ENCODE results near the genes NLK, SARM1 and BLTP2.

- PRO-cap, result no peak
Measured at GRCh38 chr17:27646841-27647484, 16.0 kb downstream of the LGALS9 start.

DNA sequence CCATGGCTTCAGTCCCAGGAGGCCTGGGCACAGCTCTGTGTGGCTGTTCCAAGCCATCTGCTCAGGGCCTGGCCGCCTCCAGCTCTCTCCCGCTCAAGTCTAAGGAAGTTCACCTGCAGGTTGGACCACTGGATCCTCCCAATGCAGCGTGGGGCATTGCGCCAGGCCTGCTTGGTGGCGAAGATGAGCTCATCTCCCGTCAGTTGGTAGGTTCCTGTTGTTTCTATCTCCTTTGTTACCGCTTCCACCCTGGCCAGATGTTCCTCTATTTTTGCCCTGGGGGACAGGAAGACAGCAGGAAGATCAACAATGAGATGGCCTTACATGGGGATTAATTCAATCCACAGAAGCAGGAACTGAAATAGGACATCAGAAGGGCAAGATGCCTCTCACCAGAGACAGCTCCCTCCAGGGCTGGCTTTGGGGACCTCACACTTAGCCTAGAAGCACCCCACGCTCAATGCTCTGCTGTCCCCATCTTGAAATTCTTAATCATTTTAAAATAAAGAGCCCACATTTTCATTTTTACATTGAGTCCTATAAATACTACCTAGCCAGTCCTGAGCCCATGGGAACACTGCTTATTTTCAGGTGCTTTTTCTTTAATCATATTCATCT is 17.4 kb downstream of the NOS2 start:
- PRO-cap, result no peak

GRCh38 chr17:27807970-27808578 is 7.7 kb upstream of the NOS2 start:
- PRO-cap, result no peak

- PRO-cap, result unidirectional peak, plus-strand start at chr17:28041701; unidirectional peak, plus-strand start at chr17:28041758; bidirectional peak, plus-strand start at chr17:28041970, minus-strand start at chr17:28041969
Measured at GRCh38 chr17:28041540-28042258, 778 bp upstream of the NLK start.

GRCh38 chr17:28042259-28042755 is at the start of gene NLK:
TSS of gene NLK (plus strand) at chr17:28042677.
- PRO-cap, result no peak

DNA sequence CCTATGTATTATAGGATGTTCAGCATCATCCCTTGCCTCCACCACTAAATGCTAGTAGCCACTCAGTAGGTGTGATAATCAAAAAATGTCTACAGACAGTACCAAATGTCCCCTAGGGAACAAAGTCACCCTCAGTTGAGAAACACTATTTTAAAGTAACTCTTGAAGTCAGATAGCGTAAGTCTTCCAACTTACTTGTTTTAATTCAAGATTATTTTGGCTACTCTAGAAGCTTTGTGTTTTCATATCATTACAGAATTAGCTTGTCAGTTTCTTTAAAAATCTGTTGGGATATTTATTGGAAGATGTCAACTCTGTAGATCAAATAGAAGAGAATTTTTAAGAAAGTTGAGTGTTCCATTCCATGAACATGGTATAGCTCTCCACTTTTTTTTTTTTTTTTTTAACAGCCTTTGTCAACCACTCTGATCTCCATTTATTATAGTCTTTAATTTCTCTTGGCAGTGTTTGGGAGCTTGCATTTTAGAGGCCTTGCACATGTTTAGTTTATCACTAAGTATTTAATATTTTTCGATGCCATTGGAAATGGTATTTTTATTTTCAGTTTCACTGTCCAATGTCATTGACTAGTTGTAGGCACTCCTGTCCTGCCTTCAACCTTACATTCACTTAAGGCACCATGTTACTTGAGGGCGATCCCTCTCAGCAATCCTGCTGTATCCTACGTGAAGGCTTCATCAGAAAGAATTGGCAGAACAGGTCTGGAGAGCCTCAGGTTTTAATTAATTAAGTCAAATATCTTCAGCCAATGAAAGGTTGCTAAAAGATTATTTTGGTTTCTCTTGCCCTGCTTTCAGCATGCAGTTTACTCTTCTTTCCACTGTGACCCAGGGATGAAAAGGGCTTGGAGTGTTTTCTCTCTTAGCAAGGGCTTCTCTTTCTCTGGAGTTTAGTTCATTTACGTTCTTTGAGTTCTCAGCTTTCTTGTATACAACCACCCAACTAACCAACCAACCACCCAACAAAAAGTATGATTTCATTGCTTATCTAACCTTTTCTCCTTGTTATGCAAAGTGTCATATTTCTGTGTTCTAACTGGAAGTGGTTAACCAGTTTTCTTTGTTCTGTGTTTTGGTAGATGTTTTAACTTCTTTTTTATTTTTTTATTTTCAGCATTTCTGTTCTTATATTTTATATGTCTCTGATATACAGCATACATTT is 29.0 kb downstream of the NLK start:
- PRO-cap, result no peak

DNA sequence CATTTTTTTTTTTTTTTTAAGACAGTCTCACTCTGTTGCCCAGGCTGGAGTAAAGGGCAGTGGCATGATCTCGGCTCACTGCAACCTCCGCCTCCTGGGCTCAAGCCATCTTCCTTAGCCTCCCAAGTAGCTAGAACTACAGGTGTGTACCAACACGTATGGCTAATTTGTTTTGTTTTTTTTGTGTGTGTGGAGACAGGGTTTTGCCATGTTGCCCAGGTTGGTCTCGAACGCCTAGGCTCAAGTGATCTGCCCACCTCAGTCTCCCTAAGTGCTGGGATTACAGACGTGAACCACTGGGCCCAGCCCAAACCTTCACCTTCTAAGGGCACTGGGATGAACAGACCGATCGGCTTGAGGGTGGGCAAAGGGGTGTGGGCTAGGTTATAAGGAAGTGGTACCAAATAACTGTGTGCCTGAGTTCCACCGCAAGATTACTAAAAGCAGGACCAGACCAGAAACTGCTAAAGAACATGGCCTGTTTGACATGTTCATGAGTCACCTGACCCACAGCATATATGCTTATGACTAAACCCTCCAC is 8.0 kb downstream of the TMEM97 start:
- PRO-cap, result no peak

DNA sequence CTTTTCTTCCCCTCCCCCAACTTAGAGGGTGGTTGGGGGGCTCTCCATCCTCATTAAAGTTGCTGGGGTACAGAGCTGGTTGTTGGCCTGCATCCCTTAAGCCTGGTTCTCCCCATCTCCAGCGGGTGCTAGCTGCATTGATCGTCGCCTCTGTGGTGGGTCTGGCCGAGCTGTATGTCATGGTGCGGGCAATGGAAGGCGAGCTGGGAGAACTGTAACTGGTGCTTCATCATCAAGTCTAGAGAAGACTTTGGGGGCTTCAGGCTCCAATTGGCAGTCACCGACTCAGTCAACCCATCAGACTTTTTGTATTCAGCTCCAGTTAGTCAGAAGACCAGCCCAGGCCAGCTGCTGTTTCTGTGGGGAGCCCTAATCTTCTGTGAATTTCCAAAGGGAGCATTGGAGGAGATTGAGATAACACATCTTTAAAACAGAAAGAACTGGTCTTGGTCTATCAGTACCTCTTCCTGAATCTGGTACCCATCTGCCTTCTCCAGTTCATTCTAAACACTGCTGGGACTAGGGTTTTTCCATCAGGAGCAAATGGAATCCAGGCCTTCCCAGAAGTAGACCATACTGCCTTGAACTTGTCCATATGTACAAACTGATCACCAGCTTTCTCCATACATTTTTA is 3.7 kb downstream of the TMEM199 start:
- PRO-cap, result no peak

DNA sequence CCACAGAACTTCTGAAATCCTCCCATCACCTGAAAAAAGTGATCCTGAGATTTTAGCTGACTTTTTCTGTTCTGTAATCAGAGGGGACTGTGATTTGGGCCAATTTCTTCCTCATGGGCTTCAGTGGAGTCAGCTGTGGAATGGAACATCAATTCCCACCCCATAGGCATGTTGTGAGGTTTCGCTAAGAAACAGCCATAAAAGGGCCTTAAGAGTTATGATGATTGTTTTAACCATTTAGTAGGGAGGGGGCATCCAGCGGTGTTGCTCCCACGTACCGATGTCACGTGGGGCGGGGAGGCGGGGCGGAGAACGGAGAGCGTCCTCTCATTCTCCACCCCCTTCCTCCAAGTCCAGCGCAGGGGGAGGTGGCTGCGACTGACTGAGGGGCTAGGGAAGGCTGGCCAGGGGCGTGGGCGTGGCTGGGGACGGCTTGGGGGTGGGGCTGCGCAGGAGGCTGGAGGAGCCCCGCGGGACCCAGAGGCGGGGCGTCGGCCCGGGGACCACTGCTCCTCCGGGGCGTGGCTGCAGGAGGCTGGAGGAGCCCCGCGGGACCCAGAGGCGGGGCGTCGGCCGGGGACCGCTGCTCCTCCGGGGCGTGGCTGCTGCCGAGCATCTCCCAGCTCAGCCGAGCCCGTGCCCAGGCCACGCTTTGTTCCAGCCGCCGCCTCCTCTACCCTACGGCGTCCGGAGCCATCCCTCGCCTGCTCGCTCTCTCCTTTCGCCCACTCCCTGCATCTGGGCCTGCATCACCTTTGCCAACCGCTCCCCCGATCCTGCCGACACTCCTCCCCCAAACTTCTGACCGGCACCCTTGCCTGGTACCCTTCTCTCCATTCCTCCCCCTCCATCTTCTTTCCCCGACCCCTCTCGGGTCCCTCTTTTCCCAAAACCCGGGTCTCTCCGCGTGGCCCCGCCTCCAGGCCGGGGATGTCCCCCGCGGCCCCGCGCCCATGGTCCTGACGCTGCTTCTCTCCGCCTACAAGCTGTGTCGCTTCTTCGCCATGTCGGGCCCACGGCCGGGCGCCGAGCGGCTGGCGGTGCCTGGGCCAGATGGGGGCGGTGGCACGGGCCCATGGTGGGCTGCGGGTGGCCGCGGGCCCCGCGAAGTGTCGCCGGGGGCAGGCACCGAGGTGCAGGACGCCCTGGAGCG is at the start of gene SARM1:
TSS of gene SARM1 (plus strand) at position 615 of the 1,153 bp plus-strand sequence.
- PRO-cap, result unidirectional peak, plus-strand start at position 655 of the sequence

GRCh38 chr17:28384986-28385531 is 13.6 kb downstream of the SARM1 start:
- PRO-cap, result no peak

- PRO-cap, result no peak
Measured at GRCh38 chr17:28403900-28404279, 2.1 kb downstream of the SLC46A1 start.

DNA sequence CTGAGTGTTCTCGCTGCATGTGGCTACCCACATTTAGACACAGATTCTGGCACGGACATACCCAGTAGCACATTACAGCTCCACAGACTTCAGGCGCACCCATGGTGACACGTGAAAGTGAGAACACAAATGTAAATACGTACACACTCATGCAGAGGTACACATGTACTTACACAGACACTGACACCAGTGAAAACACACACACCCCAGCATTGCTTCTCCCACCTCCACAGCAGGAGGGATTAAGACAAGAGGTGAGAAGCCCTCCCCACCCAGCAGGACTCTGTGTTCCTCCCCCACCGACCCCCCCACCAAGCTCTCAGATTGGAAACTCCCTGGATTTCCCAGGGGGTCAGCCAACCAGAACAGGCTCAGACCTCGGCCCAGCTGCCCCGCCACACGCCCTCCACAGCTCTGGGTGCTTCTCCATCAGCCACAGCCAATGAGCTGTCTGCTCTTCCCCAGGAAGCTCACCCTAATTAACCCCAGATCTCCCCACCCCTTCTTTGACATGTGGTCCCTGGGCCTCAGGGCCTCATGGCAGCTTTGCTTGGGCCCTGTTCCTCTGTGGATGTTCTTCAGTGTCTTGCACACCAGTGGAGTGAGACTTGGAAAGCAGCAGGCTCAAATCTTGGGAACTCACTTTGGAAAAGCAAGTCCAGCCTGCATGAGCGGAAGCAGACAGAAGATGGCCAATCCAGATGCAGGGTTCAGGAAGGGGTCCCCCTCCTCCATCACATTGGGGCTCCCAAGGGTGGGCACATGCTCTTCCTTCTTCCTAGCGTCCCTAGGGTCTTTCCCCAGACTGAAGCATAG is 5.2 kb upstream of the FOXN1 start:
- PRO-cap, result no peak

- PRO-cap, result no peak
Measured at GRCh38 chr17:28575266-28575992, 1.3 kb downstream of the ALDOC start.

DNA sequence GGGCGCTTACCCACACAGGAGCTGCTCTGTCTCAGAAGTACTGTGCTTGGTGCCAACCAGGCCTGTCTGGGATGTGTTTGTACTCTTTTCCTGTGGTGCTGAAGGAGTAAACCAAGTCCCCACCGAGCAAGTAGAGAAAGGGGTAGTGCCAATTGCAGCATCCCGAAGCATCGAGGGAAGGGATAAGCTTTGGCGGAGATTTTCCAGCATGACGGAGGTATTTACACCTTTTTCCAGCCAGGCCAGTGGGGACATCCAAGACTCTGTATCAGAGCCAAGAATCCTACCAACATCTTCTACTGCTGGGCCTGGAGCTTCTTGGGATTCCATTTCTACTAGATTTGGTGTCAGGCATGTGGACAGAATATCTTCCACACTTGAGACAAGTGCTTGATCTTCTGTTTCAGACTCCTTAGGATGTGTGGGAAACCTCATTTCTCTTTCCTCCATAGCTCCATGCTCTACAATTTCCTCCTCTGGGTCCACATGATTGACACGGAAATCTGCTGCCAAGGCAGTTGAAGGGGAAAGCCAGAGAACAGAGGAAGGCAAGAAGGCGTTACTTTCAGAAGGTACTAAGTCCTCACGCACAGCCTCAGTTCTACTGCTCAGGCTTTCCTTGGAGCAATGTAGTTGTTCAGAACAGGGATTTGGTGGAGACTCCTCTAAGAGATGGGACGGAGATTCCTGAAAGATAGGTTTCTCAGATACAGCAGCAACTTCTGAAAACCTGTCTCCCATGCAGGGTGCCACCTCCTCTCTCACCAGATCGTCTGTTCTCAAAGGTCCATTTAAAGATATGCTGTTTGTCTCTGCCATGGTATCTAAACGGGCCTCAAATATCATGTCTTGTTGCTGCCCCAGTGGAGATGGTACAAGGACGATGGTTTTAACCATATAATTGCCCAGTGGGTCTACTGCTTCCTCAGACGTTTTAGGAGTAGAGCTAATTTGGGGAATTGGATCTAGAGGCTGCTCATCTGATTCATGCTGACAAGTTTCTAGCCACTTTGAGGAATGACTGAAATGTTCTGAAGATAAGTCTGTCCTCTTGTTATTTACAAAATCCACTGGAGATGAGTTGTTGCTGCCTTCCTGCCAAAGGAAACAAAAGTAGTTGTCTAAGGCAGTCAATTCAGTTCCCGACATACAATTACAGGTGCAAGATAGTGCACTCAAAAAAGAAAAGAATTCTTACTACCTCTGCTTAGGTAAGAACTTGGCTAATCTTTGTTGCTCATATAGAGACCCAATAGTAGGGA is 6.4 kb downstream of the SPAG5 start:
- PRO-cap, result no peak

DNA sequence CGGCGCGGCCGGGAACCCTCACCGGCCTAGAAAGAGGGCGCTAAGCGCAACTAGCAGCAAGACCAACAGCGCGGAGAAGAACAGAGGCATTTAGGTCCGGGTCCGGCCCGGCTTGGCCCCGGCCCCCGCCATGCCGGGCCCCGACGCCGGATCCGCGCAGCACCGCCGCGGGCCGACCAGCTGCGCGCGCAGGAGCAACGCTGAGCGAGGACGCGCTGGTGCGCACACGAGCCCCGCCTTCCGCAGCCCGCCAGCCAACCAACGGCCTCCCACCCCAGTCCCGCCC is at the start of gene BLTP2:
TSS of gene BLTP2 (minus strand) at position 192 of the 286 bp plus-strand sequence.
- PRO-cap, result bidirectional peak, plus-strand start outside the sequence, minus-strand start at position 190 of the sequence

DNA sequence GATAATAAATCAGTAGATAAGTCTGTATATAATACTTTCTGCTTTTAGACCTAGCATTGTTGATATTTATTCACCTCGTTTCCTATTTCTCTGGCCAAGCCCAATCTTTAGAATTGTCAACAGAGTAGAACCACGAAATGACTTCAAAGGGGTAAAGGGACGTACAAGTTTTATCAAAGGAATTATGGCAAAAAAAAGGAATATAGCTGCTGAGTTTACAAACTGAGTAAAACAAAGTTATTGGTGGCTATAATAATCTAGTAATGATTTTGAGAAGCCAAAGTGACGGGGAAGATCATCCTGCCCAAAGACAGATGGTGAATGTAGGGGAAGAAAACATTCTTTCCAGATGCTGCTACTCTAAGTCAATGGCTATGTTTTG is 11.7 kb downstream of the SUPT6H start:
- PRO-cap, result no peak

DNA sequence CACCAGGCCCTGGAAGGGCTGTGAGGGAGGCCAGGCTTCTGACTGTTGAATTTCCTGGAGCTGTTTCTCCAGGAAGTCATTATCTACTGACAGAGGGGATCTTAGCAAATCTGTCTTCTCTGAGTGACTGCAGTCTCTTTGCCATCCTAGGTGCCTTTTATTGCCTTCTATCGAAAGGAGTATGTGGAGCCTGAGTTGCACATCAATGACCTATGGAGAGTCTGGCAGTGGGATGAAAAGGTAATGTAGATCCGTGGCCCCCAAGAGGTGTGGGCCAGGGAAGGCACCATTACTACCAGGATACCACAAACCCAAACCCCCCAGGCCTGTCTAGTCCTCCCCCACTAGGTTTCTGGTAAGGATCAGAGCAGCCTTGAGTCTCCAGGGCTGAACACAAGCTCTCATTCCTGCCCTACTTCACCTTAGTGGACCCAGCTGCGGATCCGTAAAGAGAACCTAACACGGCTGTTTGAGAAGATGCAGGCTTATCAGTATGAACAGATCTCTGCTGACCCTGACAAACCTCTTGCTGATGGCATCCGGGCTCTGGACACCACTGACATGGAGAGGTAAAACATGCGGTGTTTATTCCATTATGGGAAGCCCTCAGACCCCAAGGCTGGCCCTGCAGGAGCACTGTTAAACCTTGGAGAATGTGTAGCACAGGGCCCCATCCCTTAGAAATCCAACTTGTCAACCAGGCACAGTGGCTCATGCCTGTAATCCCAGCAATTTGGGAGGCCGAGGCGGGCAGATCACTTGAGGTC is 16.6 kb downstream of the SUPT6H start:
- PRO-cap, result no peak

DNA sequence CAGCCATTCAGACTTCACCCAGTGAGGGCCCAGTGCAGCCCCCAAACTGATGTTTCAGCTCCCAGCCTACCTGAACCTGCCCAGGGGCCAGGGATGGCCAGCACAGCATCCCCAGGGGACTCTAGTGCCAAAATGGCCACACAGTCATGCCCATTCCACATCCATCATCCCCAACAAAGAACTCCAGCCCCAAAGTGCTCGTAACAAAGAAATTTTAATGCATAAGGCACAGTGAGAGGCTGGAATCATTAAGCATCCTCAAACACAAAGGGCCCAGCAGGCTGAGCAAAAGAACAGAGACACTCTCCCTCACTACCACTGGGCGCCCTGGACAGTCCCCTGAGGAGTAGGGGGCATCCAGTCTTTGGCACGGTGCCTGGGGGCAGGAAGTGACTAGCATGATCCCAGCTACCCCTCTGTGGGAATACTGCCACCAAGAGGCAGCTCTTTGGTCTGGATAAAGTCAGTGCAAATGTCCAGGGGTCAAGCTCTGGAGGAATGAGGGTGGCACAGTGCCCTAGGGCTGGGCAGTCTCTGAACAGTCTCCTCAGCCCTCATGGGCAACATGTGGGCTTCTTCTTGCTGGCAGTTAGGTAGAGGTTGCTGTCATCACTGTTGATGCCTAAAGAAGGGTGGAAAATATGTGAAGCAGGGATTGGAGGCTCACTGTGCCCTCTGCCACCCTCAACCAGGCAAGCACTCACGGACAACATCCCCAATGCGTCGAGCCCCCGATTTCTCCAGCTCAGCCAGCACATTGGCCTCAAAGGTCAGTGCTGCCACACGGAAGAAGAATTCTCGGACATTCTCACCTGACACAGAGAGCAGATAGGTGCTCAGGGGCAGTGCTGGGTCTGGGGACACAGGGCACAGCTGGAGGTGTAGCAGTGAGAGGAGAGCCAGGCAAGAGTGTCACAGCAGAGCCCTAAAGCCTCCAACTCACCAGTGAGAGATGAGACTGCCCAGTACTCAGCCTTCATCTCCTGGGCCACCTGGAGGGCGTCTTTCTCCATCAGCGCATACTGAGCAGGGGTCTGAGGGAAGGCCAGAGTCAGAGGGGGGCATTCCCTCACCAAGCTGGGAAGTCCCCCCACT is 2.7 kb upstream of the PROCA1 start:
- PRO-cap, result no peak

DNA sequence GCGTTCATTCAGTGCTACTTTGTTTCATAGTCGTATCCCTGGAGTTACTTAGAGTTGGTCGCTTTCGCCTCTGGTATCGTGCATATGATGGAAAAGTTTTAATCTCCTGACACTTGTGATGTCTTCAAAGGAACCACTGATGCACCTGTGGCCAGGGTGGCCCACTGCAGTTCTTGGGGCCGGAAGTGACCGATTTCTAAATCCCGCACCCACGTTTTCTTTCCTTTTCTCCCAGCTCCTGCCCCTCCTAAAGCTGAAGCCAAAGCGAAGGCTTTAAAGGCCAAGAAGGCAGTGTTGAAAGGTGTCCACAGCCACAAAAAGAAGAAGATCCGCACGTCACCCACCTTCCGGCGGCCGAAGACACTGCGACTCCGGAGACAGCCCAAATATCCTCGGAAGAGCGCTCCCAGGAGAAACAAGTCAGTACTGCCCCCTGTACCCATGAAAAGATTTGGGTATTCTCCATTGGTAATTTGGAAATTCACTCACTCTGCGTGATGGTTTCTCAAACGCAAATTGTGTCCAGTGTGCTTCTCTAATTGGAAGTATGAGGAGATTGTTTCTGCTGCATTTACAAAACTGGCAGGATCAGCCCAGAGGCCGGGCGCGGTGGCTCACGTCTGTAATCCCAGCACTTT is 806 bp downstream of the RPL23A start:
- PRO-cap, result bidirectional peak, plus-strand start at position 127 of the sequence, minus-strand start at position 149 of the sequence; bidirectional peak, plus-strand start at position 567 of the sequence, minus-strand start at position 293 of the sequence

- PRO-cap, result no peak
Measured at GRCh38 chr17:28724004-28724484, 2.0 kb downstream of the TLCD1 start.

Measured in H9 (cell line).